AG08470 (cell line): ENCODE data around the gene GSN.

- RRBS = no CpG with 5 or more reads among the region's 15 CpGs
These were observed 367.4 kb upstream of the BRINP1 start for GRCh38 chr9:119736348-119737420.

DNA sequence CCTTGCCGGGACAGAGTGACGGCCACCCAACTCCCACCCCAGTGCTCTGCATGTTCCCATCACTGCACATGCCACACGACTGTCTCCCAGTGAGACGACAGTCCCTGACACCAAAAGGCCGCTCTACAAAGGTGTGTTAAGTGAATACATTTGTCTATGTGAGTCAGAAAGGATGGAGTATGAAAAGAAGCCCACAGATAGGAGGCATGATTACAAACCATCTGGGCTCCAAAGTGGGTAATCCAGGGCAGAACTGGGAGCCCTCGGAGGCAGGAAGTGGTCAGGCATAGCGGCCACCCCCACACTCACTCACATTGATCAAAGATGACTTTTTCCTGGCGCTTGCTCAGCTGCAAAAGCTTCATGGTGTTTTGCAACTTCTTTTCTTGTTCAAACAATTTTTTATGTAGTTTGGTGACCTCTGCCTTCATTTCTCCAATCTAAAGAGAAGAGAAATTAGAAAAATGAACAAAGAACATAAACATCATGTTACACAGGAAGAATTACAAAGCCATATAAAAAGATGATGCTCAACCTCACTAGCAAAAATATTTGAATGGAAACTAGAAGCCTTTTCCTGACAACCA lies 185.7 kb downstream of the CDK5RAP2 start:
- RRBS = no CpG with 5 or more reads among the region's 8 CpGs

- RRBS = no CpG with 5 or more reads among the region's 7 CpGs
These were observed 92.7 kb downstream of the CDK5RAP2 start for GRCh38 chr9:120487109-120487851.

DNA sequence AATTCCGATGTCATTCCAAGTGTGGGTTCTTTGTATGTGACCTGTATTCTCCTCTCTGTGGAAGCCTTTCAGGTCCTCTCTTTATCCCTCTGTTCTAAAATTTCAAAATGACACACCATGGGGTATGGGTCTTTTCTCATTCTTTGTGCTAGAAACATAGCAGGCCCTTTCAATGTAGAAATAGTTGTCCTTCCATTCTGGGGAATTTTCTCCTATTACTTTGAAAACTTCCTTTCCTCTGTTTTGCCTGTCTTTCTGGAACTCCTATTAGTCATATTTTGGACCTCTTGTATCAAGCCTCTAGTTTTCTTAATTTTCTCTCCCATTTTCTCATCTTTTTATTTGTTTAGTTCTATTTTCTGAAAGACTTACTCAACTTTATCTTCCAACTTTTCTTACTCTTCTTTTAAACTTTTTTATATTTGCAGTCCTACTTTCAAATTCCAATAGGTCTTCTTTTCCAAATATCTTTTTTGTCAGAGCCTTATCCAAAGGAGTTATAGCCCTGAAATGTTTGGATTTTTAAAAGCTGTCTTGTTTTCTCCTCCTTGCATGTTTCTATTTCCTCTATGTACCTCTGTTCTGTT lies 90.7 kb downstream of the CDK5RAP2 start:
- RRBS = no CpG with 5 or more reads among the region's 1 CpG

DNA sequence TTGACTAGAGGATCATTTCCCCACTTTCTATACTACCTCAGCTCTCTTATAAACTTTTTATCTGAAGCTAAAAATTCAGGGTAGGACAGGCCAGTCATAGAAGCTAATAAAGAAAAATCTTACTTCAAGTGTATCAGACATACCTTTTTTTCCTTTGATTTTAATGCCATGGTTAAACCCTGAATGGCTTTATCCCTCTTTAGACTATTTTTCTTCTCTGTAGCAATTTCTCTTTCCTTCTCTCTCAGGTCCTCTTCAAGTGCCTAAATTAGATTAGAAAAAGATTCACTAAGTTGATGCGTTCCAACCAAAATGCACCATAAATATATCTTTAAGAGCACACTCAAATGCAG lies 52.3 kb downstream of the CDK5RAP2 start:
- RRBS = no CpG with 5 or more reads among the region's 1 CpG

DNA sequence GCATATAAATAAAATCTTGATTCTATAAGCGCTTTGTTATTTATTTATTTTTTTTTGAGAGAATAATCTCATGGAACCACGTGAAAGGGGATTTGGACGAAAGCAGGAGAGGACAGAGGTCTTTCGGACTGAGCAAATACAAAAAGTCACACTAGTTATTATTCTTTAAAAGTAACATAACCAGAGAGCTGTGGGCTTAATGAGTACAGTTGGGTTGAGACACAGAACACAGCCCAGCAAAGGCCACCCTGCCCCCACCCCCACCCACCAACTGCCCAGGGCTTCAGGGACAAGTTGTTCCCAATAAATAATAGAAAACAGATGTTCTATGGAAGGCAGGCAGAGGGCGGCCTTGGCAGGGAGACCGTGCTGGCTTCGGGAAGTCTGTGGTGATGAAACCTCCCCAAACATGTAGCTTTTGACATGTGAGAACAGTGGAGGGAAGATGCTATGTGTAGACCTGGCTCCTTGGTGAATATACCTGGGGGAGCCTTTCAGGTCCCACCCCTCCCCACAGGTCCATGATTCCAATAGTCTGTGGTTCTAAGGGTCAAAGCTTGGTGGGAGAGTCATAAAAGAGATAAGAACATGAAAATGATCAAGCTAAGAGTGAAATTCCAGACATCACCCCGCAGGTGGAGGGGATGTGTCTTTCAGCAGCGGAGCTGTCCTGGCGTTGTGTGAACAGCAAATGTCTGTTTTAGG lies 10.0 kb downstream of the TRAF1 start:
- RRBS = no CpG with 5 or more reads among the region's 10 CpGs

DNA sequence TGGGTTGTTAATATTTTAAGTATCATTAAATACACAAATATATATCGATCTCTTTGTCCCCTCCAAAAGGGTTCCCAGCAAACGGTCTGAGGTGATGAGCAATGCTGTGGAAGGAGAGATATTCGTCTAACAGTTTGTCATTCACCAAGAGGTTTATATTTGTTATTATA lies 1.3 kb downstream of the TRAF1 start:
- RRBS = no CpG with 5 or more reads among the region's 3 CpGs

DNA sequence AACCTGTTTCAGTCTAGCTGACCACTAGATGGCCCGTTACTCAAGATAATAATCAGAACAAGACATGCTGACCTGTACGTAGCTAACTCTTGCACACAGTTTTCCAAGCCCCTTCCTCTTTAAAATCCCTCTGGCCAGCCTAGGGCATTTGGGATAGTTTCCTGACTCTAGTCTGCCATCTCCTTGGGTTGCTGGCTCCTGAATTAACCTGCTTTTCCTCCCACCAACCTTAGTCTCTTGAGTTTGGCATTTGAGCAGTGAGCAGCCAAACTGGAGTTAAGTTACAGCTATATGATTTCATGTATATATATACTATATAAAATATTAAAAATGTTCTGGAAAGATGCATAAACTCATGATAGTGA lies 59.3 kb upstream of the TRAF1 start:
- RRBS = no CpG with 5 or more reads among the region's 2 CpGs

DNA sequence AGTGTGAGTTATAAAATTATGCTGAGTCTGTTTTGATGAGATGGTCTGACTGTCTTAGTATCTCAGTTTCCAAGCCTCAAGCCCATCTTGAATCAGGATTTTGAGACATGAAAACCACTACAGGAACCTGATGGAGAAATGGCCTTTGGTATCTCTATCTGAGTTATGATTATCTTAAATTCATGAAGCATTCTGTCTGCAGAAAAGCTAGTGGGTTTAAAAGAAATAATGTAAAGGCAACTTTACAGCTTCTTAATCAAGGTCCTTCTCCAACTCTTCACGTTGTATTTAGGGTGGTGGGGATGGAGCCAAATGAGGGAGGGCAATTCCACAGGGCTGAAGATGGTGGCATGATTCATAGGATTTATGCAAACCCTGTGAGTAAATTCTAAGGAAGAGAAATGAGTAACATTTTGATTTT lies 47.5 kb downstream of the C5 start:
- RRBS = no CpG with 5 or more reads among the region's 1 CpG

GRCh38 chr9:121073810-121074205 lies 947 bp upstream of the CNTRL start:
- RRBS = no CpG with 5 or more reads among the region's 8 CpGs

GRCh38 chr9:121074206-121074660 lies 522 bp upstream of the CNTRL start:
- RRBS = no CpG with 5 or more reads among the region's 22 CpGs

DNA sequence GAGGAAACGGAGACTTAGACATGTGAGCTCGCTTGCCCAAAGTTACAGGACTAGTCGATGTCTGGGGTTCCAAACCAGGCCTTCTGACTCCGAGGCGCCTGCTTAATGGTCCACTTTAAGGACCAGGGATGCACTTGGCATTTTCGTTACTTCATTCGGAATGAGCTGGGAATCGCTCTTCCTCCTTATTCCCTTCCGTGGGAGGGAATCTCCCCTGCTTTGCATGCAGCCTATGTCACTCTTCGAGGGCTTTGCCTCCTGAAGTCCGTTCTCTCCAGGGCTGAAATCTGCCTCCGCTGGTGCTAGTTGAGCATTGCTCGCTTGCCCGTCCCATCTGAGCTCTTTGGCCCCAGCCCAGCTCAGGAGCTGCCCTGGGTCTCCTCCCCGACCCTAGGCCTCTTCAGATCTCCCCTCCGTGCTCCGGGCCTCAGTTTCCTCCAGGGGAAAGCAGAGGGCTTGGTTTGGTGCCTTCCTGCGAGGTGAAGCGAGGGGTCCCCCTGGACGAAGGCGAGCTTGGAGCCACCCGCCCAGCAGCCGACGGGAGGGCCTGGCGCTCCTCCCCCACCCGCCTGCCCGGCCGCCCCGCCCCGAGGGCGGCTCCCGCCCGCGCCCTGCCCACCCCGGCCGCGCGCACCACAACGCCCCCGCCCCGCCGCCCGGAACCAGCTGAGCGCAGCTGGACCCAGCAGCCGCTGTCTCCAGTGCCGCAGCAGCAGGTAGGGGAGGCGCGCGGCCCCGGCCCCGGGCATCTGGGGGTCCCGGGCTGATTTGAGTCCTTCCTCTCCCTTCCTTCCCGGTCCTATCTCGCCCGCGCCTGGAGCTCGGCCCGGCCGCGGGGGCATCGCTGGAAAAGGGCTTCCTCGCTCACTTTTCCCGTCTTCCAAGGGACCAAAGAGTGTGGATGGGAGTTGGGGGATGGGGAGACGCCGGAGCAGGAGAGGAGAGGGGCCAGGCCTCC lies at the start of gene GSN:
Gene GSN, plus strand, starts transcription at position 659 of the 958 bp plus-strand sequence.
- RRBS = 2% methylated on average over 25 of the region's 65 CpGs

GRCh38 chr9:121286292-121287384 lies 18.7 kb downstream of the GSN start:
- RRBS = no CpG with 5 or more reads among the region's 17 CpGs

GRCh38 chr9:121294233-121294877 lies 26.4 kb downstream of the GSN start:
- RRBS = no CpG with 5 or more reads among the region's 5 CpGs

GRCh38 chr9:121295103-121295865 lies 27.3 kb downstream of the GSN start:
- RRBS = no CpG with 5 or more reads among the region's 9 CpGs

DNA sequence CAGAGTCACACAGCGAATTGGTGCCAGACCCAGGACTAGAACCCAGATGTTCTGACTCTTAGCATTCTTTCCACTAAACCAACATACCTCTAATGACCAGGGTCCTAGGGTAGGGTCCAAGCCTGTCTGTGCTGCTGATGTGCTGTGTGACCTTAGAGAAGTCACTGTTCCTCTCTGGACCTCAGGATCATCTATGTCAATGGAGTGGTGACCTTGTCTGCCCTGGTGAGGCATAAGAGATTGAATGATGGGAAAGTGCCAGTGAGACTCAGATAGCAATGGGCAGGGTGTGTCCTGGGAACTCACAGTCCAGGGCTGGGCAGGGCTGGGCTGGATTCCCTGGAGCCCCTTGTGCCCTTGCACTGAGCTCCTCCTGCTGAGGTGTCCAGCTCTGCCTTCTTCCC lies 36.0 kb downstream of the GSN start:
- RRBS = no CpG with 5 or more reads among the region's 1 CpG

DNA sequence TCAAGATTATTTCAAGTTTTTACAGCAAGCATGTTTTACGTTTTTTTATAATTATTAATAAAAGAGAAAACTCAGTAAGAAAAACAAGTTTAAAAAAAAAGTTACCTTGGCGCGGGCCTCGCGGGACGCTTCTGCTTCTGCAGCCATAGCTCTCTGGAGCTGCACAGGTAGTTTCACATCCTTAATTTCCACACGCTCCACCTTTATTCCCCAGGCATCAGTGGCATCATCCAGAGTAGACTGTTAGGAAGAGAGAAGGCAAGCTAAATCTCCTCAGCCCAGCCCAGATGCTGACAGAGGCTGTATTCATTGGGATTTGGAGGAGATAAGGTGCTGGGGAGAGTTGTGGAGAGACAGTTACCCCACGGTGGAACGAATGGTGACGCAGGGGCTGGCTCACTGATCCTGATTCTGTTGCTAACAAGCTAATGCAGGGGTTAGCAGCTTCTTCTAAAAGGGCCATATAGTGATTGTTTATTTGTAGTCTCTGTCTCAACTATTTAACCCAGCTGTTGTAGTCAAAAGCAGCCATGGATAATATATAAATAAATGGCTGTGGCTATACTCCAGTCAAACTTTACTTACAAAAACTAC lies 22.0 kb downstream of the STOM start:
- RRBS = no CpG with 5 or more reads among the region's 10 CpGs

- RRBS = no CpG with 5 or more reads among the region's 6 CpGs
These were observed 5.9 kb downstream of the STOM start for GRCh38 chr9:121364043-121364583.

DNA sequence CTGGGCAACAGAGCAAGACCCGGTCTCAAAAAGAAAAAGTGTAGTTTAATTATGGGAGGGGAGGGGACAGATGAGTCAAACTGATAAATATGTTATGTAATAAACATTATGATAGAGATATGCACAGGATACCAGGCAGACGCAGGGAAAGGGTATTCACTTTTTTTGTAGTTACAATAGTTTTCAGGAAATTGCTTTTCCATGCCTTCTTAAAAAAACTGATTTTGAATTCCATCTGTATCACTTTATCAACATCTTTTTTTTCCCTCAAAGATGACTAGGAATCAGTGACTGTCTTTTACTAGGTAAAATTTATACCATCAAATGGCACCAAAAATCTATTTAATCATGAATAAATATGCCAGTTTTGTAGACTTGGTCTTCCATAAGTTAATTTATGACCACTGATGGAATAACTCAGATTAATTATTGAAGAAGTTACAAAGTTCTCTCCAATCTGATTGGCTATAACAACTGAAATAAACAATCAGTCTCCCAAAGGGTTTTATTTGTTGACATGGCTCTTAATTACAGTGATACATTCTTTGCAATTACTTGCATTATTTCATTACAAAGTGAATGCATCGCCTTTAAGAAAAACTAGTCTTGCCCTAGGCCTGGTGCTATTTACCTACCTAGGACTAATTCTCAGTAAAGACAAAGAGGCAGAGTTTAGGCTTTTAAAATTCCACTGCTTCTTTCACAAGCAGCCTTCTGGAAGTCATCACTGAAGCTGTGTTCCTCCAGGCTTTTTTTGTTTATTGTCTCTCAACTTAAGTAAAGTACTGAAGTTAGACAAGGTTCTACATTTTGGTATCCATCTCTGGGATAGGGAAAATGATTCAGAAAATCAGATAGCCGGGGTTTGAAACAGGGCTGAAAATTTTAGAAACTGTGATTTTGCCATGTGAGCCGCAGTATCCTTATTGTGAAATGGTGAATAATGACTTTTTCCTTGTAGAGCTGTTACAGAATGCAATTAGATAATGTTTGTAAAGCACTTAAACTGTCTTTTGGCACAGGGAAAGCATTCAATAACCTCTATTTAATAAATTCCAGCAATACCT lies 2.7 kb downstream of the STOM start:
- RRBS = no CpG with 5 or more reads among the region's 5 CpGs

DNA sequence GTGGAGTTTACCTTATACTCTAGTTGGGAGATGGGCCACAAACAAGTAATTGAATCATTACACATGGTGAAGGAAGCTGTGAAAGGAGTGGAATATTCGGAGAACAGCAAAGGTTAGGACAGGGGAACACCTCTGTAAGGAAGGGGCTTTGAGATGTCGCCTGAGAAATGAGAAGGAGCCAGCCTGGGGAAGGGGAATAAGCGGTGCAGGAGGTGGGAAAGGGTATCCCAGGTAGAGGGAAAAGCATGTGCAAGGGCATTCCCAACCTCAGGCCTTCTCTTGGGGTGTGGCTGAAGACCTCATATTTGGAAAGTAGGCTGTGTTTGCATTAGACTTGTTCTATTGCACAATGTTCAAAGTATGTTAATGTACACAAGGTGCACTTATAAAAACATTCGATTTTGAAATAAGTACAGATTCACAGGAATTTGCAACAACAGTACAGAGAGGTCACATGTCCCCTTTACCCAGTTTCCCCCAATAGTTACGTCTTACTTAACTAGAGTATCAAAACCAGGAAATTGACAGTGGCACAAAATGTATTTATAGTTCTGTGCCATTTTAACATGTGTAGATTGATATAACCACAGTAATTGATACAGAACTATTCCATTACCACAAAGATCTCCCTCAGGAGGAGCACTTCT lies 2.4 kb upstream of the STOM start:
- RRBS = no CpG with 5 or more reads among the region's 5 CpGs